Mammary microvascular endothelial cell (primary cell): ENCODE measurements around the genes DSEL, TIMM21 and CNDP2.

DNA sequence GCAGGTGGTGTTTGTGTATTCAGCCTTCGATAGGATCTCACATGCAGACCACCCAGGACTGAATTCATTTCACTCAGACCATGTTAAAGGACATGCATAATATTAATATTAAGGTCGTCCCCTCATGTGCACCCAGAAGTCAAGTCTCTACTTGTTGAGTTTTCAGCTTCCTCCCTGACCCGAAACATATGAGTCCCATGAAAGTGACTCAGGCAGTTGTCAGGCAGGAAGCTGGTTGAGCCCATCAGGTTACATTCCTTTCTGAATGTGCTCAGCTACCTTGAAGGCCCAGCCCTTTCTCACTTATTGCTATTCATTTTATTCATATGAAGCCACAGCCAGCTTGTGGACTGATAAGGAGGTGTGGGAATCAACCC is 5.1 kb upstream of the VPS4B start:
- RAMPAGE, long total RNA: no peak

DNA sequence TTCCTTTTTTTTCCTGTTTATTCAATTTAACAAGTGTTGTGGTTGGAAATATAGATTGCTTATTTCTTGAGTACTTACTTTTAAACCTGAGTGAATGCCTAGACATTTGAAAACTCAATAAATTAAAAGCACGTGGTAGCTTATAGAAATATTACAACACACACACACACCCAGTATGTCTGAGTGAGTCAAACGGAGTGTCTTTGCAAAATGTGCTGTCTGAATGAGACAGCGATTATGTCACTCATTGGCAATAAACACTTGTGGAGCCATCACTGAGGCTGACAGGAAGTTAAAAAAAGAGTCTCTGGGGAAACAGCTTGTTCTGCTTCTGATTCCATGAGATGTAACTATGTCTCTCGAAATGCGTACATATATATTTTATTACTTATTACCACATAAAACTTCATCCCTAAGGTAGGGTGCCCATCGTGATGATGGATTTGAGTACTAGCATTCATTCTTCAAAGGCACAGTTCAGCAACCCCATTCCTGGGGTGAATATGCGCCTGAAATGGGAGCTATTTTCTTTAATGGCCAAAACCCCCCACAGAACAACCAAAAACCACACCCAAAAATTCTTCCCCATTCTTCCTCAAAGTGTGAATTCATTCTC is 22.4 kb upstream of the VPS4B start:
- RAMPAGE, long total RNA: no peak

GRCh38 chr18:63702240-63702809 is 435 bp upstream of the SERPINB11 start:
- RAMPAGE, long total RNA: no peak

DNA sequence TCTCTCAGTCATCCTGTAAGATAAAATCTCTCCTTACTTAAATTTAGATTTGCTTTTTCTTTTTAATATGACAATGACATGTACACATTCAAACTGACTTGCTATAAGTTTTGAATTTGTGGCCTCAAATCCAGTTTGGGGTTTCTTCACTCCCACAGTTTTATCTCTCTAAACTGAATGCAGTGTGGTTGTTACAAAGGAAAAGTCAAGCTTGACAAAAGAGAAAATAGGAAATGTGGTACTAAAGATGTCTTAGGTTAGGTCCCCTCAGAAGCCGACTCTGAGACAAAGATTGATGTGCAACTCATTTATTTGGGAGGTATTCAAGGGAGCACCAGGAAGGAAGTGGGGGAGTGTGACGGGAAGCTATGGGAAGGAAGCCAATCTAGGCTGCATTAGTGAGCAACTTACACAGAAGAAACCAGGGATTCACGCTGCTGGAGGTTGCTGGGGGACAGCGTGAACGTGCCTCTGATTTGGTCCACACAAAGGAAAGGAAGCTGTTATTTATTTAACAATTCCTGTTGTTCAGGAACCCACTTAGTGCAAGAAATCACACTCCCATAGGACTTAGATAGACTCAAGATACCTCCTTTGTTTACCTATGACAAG is 306.8 kb downstream of the SERPINB8 start:
- RAMPAGE, long total RNA: no peak

DNA sequence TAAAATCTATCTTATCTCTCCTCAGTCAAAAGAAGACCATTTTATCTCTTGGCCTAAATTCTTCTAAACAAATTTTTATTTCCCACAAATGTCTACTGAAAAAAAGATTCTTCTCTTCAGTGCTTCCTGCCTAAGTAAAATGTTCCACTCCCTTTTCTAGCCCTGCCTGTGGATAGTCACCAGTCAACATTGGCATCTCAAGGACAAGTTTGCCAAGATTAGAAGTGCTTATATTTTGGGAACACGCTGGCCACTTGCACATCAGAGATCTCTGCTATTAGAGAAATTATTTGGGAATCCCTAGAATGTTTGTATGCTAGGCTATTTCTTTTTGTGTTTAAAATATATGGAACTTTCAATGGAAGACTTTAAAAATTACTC is 758.2 kb upstream of the CDH7 start:
- RAMPAGE, long total RNA: no peak

DNA sequence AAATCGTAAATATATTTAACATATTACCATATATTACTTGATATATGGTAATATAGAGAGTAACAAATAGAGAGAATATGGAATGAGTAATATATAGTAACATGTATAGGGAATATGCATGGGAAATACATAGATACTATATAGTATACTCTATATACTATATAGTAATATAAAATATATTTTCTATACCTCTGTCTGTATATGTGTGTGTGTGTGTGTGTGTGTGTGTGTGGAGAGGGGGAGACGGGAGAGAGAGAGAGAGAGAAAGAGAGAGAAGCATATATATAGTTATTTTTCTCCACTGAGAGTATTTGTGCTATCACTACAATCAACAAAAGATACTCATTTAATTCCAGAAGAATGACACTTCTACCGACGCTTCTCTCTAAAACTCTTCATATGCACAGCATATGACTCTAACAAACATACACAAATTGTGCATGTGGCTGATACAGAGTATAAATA is 295.2 kb upstream of the CDH7 start:
- RAMPAGE, long total RNA: no peak

GRCh38 chr18:67077194-67077579 is 439.3 kb downstream of the DSEL start:
- RAMPAGE, long total RNA: no peak

GRCh38 chr18:67516460-67516824 is at the start of gene DSEL:
DSEL (minus strand) TSS chr18:67516720.
- RAMPAGE, long total RNA: no peak

DNA sequence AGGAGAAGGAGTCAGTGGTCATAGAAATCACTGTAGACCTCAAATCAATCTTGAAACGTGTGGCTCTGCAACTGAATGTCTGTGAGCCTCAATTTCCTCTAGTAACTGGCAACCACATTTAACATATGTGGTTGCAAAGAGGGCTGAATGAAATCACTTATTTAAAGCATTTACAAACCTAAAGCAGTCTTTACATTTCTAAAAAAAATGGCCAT is 1.7 kb upstream of the DOK6 start:
- RAMPAGE, long total RNA: no peak

DNA sequence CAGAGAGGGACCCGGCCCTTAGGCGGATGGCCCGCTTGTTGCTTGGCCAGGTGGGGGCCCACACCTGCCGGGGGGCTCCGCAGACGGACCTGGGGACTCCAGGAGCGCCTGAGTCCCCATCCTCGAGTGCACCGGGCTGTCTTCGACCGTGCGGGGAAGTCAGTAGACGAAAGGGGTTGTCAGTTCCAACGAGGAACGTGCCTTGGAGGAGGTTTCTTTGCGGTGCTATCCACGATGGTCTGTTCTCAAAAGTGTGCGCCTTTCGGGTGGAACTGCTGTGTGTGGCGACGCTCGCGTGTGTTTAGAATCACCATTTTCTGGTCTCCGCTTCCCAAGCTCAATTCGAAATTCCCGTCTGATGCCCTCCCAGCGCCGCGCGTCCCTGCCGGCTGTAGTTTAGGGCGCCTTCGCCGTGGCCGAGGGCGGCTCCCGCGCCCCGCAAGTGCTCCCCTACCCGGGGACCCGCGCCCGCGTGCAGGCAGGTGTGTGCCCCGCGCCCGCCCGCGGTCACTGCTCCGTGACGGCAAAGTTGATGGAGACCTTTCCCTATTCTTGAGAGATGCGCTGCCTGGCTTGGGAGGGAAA is 814 bp downstream of the DOK6 start:
- RAMPAGE, long total RNA: no peak

DNA sequence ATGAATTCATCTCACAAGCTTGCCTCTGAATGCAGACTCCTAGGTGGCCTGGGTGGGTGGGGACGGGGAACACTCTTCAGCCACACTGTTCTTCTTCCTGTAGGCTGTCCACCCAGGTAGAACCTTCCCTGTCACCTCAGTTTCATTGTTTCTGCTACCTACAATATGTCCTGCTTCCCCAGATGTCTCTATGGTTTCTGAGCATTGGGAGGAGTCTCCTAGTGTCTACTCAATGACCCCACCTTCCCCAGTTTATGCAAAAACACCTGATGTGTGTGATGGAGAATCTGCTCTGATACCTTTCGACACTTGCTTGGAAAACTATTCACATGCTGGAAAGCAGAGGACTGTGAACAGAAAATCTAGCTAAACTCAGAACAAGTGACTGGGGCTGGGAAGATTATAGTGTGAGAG is 7.4 kb upstream of the CD226 start:
- RAMPAGE, long total RNA: no peak

DNA sequence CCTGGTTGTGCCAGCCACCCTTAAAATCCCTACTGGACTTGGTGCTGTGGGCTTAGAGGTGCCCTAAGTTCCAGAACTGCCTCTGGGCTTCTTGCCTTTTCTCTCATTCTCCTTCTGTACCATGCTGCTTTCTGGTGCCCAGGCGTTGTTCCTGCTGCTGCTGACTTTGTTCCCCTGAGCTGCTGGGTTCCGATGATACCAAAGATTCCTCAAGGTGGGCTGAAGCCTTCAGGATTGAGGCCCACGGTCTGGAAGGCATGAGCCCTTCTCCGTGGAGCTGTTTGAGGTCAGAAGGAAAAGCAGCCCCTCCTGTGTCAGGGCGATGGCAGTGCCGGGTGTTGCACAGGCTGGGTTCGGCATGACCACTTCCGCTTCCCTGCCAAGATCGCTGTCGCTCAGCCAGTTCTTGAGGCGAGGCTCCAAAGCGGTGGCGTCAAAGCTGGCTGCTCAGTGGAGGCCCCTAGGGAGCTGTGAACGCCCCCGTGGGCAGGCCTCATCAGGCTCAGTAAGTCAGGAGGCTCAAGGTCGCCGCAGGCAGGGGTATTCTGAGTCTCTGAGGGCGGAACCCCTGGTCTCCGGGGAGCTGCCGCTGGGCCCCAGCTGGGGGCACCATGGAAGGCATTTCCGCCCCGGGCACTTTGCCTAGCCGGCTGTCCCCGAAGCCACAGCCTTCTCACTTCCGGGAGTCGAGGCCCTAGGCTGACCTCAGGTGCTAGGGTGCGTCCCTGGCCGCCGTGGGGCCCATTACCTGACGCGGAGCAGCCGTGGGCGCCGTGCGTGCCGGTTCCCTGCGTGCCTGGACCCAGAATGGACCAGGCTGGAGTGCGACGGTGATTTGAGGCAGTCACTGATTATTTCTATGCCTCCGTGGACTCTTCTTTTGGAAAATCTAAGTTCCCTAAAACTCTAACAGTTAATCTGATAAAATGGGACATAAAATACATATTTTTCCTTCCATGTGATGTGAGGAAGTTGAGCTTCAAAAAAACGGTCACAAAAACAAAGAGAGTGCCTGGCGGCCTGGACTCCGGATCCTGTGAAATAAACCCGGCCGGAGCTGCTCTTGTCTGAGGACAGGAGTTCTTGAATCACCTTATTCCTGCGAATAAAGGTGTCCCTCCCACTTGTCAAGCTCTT is 210.4 kb downstream of the SOCS6 start:
- RAMPAGE, long total RNA: no peak

DNA sequence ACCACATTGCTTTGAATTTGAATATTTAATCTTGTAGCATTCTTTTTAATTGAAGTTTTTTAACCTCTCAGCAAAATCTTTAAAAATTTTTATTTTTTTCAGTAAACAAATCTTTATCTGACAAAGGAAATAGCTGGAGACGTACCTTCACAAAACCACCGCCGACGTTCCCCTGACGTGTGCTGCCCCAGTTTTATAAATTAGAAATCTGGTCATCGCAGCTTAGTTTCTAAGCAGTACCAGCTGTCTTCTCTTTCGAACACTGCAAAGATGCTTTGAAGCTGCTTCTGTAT is 264.7 kb downstream of the SOCS6 start:
- RAMPAGE, long total RNA: no peak

DNA sequence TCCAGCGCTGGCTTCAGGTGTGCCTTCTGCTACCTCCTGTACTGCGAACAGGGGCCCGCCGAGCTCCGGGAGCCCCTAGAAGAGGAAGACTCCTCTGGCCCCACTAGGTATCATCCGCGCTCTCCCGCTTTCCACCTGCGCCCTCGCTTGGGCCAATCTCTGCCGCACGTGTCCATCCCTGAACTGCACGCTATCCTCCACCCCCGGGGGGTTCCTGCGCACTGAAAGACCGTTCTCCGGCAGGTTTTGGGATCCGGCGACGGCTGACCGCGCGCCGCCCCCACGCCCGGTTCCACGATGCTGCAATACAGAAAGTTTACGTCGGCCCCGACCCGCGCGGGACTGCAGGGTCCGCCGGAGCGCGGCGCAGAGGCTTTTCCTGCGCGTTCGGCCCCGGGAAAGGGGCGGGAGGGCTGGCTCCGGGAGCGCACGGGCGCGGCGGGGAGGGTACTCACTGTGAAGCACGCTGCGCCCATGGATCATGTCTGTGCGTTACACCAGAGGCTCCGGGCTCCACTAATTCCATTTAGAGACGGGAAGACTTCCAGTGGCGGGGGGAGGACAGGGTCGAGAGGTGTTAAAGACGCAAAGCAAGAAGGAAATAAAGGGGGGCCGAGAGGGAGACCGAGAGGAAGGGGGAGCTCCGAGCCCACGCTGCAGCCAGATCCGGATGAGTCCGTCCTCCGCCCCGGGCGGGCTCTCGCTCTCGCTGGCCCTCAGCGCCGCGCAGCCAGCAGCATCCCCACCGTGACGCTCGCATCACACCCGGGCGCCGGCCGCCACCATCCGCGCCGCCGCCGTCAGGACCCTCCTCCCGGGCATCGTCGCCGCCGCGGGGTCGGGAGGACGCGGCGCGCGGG is 748 bp downstream of the NETO1 start:
- RAMPAGE, long total RNA: no peak

DNA sequence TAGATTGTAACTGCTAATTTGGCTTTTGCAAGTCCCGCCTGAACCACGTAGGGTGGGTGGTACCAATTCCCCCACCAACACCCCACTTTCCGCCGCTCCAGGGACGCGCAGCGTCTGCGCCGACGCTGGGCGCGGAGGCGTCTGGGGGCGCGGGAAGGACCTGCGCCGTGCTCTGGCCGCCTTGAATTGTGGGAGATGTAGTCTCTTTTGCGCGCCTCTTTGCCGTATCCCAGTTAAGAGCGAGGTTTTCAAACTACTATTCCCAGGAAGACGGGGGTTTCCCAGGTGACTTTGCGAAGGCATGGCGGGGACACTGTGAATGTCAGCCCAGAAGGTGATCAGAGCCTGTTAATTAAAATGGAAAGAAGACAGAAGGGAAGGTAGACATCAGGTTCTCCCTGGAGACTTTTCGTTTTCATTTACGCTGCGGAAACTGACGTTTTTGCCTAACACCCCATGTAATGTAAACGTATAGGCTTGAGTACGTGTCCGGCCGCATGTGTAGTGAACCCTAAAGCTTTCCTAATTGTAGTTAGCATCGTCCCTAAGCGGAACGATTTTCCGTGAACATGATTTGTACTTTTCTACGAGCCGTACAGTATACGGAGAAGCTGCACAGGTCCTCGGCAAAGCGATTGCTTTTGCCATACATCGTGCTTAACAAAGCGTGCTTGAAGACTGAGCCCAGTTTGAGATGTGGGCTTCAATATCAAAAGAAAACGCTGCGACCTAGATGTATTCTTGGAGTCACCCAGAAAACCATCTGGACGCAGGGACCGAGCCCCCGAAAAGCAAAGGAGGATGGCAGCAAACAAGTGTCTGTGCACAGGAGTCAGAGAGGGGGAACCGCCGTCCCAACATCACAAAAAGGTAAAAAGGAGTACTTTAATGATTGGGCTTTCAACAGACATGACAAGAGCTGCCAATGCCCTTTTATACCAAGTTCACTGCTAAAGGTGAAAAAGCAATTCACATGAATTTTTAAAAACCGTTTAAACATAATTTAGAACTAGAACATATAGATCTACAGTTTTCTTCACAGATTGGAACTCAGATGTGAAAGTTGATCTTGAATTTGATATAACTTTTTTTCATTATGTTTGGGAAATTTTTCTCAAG is at the start of gene TIMM21:
Gene TIMM21 (plus strand): TSS at position 284 of the 1,119 bp plus-strand sequence.
- RAMPAGE, long total RNA: start-site peak on the plus strand centred at position 295 of the sequence, 27 bp wide, 322 and 1,545 reads in 2 replicates

DNA sequence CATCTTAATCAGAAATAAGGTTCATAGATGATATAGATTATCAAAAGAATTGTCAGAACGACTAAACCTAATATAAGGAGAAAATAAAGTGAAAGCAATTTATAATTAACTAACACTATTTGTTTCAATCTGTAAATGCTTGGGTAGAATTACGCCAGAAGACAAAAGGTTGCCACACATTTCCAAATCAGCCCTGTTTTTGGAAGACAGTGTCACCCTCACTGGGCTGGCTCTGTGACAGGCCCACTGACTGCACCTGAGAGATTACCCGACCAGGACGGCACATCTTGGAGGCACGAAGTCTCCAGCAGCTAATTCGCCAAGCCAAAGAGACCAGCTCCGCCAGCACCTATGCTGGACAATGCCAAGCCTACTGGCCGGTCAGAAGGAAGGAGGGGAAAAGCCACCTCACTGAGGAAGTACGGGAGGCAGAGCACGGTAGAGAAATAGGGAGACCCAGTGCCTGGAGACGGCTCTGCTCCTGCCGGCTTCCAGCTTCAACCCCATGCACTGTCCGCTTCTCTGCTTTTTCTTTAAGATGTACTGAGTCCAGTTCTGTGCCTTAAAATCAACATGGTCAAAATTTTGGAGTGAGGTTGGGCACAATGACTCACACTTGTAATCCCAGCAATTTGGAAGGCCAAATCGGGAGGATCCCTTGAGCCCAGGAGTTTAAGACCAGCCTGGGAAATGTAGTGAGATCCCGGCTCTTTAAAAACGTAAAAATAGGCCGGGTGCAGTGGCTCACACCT is 61.8 kb downstream of the CYB5A start:
- RAMPAGE, long total RNA: no peak

DNA sequence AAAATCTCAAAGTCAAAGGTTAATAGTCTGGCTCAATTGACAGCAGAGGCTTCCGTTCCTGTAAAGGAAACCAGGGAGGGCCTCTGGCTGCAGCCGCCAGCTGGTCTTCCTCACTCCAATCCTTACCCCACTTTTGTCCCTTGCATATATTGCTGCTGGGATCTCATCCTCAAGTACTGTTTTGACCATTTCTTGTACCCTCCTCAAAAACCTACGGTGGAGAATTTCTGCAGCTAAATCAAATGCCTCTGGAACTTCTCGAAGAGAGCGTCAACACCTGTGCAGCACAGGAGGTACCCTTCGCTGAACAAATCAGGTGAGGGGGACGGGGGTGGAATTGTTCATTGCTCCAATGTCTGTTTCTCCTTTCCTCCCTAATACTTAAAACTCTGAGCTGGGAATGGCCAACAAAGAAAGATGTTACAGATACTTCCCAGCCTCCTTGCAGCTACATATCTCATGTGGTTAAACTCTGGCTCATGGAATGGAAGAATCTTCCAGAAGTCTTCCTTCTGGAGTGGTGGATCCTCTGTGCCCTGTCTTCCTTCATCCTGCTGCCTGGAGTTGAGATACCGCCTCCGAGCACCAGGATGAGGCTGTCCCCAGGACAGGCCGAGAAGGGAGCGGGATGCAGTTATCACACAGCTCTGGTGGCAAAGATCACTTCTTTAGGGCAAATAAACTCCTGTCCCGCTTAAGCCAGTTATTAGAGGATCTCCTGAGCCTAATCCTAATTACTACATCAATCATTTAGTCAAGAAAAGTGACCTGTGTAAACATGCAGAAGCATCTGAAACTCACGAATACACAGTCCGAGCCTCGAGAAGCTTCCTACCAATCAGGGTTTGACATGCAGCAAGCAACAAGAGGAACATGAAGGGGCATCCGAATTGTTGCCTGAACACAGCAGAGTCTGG is 16.7 kb downstream of the CYB5A start:
- RAMPAGE, long total RNA: no peak

DNA sequence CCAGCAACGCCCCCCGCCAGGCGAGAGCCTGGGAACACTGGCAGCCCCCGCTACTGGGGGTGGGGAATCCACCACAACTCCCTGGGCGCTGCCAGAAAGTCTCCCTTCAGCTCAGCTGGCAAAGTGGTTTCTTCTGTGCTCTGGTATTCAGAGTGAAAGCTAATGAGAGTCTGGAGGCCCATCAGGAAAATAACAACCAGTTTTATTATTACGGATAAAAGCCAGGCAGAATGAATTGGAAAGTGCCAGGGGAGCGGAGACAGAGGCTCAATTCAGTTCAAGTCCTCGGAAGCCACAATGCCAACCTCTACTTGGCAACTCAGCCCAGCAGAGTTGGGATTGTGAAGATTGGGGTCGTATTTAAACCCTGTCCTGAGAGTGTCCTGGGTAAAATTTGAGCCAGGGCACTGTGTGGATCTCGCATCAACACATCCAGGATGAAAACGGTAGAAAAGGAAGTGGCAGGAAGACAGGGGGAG is 2.7 kb downstream of the DIPK1C start:
- RAMPAGE, long total RNA: no peak

DNA sequence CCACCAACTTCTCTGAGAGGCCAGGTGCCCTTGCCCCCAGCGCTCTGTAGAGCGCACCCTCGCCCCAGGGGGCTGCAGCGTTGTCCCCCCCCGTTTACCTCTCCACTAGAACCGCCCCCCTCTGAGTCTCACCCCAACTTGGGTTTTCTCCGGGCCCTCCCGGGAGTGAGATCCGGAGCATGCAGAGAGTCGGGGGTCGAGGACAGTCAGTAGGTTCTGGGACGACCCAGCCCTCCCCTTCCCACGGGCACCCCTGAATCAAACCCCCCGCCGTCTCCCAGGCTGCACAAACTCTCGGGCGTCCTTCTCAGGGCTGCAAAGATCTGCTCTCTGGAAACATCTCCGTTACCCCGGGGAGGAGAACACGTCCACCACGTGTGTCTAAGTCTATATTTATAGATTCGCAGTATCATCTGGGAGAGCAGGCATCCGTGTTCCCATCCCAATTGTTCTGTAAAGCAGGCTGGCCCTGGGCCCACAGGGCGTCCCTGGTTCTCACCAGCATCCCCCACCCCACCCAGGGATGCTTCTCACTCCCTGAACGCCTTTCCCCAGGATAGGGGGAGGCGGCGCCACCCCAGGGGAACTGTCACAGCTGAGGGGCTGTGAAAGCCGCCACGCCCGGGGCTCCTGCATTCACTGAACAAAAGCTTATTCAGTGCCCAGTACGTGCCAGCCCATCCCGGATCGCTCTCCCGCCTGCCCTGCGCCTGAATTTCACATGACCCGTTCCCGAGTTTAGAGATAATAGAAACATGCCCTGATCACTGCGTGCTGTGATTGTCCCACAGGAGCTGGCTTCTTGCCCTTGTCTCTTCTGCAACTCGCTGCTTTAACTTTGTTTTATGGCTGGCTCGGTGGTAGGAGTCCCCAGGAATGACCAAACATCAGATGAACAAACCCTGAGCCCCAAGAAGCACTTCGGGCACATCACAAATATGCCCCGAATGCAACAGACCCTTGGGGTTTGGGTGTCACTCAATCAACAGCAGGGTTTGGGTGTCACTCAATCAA is 840 bp upstream of the DIPK1C start:
- RAMPAGE, long total RNA: no peak

GRCh38 chr18:74496173-74497511 is at the start of gene CNDP2:
CNDP2 (plus strand) TSS chr18:74496363.
- RAMPAGE, long total RNA: start-site peak on the plus strand at chr18:74496340-74496411, 2,933 and 527 reads in 2 replicates